Skeletal muscle cell (primary cell): ENCODE data around the gene BHLHE41.

DNA sequence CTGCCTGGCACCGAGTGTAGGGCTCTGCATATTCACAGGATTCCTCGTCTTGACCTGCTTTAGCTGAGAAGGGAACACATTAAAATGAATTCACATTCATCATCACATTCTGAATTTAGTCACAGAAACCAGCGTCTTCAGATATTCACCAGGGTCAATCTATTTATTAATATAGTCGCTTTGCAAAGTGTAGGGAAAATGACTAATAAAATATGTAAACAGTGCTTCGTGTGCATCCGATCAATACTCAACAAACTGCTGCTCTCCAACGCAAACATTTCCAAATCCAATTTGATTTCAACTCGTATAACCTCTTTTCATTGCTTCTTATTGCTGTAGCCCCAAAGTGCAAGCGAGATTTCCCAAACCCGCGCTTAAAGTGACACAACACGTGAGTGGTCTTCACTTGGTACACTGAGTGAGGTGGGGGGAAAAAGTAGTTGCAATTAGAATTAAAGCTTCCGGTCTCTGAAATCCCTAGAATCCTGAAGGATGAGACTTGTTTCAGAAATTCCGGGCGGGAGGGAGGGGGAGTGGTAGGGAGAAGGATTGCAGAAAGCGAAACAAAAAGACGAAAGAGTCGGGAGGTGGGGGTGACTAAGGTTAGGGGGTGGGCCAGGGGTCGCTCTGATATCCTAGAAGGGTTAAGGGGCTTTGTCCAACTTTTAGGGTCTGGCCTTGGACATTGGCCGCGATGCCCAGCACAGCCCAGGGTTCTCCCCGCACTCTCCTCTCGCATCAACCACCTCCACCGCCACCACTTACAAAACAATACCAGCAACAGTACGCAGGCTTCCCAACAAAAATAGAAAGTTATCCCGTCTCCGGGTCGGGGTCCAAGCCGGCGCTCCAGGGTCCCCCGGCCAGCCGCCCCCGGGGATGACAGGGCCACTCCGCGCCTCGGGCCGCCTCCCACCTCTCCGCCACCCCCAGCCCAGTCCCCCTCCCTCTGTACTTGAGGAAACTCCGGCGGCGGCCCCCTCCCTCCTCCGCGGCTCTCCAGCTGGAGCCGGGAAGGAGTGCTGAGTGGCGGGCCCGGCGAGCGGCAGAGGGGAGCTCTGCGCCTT, 387.4 kb downstream of the BCAT1 start:
- RRBS = under 1% methylated on average over 11 of the region's 49 CpGs

DNA sequence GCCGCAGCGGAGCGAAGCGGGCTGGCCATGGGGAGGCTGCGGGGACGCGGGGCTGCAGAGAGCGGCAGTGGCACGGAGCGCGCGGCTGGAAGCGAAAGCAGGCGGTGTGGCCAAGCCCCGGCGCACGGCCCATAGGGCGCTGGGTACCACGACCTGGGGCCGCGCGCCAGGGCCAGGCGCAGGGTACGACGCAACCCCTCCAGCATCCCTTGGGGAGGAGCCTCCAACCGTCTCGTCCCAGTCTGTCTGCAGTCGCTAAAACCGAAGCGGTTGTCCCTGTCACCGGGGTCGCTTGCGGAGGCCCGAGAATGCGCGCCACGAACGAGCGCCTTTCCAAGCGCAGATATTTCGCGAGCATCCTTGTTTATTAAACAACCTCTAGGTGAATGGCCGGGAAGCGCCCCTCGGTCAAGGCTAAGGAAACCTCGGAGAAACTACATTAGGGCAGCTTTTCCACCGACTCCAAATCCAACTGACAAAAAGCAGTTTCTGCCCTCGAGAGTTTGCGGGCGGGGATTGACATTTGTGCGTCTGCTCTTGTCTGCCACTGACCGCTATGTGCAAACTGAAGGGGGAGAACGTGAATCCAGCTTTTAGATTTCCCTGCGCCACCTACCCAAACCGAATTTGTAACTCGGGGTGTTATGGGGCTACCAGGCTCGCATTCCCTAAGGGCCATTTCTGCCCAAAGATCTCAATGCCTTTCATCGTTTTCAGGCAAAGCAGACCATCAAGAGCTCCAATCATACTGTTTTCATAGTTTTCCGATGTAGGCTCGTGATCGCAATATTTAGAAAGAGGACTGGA, 45.7 kb downstream of the BCAT1 start:
- RRBS = no CpG with 5 or more reads among the region's 61 CpGs

DNA sequence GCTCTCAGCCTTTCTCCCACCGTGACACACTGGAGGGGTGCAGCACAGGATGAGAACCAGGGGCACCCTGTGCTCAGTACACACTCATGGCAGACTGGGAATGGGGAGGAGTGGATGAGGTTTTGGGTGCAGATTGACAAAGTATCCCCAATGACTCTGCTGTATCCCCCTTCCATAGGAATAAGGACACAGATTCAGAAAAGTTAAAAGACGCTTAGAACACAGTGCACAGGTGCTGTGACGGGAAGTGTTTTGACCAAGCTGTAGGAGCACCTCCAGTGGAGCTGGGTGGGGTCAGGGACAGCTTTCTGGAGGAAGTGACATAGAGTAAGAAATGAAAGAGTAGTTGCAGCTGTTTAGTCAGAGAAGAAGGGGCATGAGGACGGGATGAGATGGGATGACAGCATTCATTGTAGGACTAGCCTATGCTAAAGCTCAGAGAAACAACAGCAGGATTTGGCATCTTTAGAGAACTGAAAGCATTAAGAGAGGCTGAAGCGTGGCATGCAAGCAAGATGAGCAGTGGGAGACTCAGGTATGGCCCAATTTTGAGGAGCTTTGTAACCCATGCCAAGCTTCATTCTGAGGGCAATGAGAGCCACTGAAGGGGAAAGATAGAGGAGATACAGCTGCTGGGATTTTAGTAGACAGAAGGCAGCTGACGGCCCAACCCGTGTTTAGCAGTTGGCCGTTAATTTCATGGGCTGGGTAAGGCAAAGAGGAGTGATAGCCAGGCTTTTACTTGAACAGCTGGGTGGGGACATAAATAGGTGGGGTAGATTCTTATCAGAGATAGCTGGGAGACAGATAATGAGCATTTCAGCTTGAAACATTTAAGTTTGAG, 131.7 kb upstream of the KRAS start:
- RRBS = no CpG with 5 or more reads among the region's 8 CpGs

- RRBS = no CpG with 5 or more reads among the region's 4 CpGs
Measured at GRCh38 chr12:25384197-25384395, 133.4 kb upstream of the KRAS start.

- RRBS = no CpG with 5 or more reads among the region's 5 CpGs
Measured at GRCh38 chr12:25692485-25692998, 139.5 kb upstream of the LMNTD1 start.

- RRBS = under 1% methylated on average over 15 of the region's 62 CpGs
Measured at GRCh38 chr12:25959056-25960022, 857 bp downstream of the RASSF8 start.

GRCh38 chr12:26124836-26125775, at the start of gene BHLHE41:
Gene BHLHE41 (minus strand): TSS chr12:26125037.
- RRBS = under 1% methylated on average over 27 of the region's 67 CpGs

- RRBS = no CpG with 5 or more reads among the region's 6 CpGs
Measured at GRCh38 chr12:26156626-26157006, 31.8 kb upstream of the BHLHE41 start.

DNA sequence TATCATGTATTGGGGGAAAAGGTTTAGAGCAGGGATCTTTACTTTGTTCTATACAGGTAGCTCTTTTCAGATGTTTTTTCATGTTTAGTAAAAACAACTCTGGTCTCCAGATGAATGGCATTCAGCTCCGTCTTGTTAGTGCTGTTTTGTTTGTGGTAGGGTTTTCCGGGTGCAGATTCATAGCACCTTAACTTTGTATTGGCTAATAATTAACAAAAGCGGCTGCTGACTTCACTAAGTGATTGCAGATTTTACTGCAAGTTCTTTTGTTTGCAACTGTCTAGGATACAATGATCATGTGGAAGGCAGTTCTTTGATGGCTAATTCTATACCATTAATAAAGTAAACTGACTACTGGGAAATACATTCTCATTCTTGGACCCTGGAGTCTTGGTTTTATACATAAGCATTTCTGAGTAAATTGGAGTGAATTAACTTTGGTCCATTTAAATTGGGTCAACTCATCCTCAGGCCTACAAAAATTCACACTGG, 32.2 kb upstream of the BHLHE41 start:
- RRBS = no CpG with 5 or more reads among the region's 3 CpGs

DNA sequence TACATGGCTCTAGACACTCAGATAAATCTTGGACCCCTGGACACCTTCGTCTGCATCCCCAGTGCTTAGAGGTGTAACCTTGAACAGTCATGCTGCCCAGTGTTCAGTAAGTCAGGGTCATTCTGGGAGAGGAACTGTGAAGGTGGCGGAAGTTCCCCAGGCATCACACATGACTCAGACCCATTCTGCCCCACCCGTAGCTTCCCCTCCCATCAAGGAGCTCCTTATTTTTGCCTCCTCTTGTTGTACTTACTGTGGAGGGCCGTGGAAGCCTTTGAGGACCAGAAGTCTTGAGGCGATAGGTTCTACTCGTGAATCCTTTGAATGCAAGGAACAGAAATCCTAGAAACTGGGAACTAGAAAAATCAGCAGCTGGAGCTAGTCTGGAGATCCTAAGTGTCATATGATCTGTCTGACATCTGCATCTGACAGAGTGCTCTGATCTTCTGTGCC, 18.0 kb upstream of the SSPN start:
- RRBS = no CpG with 5 or more reads among the region's 6 CpGs

- RRBS = no CpG with 5 or more reads among the region's 5 CpGs
Measured at GRCh38 chr12:26298963-26299384, 103.6 kb downstream of the SSPN start.

DNA sequence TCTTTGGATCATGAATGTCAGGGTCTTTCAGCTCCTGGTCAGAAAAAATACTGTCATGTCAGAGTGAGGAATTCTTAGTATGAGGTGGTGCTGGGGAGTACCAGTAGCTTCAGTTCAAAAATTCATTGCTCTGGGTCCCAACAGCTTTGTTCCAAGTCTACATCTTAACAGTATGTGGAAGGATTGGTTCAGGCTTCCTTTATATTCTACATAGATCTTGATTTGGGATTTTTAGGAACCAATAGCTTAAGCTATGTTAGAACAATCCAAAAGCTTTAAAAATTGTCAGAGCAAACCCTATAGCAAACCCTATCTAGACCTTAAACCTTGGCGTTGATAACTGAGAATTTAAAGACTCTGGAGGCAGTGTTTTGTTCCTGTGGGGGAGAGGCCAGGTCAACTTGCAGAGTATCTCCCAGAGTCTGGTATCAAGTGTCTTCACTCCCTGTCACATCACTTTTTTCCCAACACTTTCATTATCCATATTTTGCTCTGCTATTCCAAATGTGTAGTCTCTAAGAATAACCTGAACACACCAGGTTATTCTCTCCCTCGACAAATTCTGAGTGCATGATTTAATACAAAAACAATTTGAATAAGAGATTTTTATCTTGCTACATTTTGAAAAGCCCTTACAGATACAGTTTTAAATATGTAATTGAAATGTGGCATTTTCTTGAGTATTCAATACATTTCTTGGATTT, 142.5 kb downstream of the SSPN start:
- RRBS = no CpG with 5 or more reads among the region's 2 CpGs

- RRBS = no CpG with 5 or more reads among the region's 1 CpG
Measured at GRCh38 chr12:26473324-26473618, 277.9 kb downstream of the SSPN start.

DNA sequence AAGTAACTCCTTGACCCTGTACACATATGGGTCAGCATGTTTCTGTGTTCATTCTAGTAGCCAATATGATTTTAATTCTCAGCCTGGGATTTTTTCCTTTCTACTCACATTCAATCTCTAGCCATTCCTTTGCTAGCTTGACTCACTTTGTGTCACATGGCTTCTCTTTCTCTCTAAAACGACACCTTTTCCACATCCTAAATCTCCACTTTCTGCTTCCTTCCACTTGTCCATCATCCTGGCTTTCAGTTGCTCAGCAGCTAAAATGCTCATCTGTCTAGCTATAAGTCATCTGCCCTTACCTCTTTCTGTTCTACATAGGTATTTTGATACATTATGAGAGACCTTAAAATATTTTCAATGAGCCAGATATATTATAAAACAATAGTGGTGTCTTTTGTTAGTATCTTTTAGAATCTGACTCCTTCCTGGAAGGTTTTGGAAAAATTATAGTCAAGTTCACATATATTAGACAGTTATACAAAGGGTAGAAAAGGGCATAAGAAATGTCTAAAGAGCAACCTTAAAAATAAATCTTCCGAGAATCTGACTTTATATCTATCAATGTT, 278.3 kb downstream of the SSPN start:
- RRBS = no CpG with 5 or more reads among the region's 2 CpGs

- RRBS = no CpG with 5 or more reads among the region's 1 CpG
Measured at GRCh38 chr12:26525830-26526316, 307.1 kb downstream of the ITPR2 start.

DNA sequence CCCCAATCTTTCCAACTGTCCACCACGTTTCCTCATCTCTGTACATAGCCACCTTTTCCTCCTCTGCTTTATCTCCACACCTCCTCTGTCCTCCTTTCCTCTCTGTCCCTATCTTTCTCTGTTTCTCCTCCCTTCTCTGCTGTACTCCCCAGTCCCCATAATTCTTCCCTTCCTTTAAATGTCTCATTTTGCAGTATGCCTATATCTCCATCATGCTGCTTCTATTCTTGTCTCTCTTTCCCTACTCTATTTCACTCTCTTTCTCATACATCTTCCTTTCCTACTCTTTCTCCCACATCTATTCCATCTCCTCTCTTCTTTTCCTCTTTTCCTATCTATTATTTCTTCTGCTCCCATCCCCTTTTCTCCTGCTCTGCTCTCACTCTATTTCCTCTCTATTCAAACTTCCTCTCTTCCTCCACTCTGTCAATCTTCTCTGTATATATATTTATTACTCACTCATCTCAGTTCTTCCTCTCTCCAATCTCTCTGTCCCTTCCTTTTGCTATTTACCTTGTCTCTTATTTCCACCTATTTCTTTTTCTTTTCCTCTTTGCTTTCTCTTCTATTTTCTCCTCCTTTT, 232.5 kb downstream of the ITPR2 start:
- RRBS = no CpG with 5 or more reads among the region's 1 CpG

DNA sequence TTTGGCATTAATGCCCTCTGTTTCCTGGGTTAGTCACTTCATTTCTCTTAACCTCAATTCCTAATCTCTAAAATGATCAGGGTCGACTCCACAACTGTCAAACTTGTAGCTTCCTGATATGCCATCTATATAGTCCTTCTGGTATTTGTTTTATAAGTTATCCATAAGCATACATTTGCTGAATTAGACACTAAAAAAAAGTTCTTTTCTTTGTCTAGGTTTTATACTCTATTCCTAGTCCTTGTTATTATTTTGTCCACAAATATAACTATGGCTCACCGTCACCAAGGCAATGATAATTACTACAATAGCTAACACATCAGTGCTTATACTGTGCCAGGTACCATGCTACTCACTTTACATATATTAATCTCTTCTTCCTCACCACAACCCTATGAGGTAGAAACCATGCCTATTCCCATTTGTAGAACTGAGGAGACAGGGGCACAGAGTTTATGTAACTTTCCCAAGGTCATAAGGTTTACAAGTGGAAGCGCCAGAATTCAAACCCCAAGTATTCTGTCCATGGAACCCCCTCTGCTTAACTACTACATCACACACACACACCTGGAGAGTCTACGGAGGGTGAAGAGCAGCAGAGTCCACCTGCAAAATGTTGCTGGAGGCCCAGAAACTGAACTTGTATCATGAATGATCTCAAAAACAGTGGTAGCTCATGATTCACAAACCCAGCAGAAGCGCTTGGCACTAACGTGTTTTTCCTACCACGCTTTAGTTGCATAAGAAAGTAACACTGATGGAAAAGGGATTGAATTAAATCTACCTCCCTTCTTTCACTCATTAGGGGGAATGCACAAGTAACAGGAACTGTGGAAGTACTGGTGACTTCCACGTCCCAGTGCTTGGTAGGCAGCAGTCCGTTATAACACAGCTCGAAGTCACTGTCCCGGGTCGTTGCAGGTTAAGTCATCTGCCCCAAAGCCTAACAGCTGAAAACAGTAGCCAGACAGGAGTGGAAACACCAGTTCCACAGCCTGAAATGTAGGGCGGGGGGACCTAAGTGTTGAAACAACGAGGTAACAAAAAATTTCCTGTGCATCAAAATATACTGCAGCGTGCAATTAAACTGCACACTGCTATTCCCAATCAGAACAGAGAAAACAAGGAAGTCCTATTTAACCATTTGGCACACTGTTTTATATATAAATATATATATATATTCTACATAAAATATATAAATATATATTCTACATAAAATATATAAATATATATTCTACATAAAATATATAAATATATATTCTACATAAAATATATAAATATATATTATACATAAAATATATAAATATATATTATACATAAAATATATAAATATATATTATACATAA, 2.0 kb downstream of the ITPR2 start:
- RRBS = no CpG with 5 or more reads among the region's 15 CpGs

DNA sequence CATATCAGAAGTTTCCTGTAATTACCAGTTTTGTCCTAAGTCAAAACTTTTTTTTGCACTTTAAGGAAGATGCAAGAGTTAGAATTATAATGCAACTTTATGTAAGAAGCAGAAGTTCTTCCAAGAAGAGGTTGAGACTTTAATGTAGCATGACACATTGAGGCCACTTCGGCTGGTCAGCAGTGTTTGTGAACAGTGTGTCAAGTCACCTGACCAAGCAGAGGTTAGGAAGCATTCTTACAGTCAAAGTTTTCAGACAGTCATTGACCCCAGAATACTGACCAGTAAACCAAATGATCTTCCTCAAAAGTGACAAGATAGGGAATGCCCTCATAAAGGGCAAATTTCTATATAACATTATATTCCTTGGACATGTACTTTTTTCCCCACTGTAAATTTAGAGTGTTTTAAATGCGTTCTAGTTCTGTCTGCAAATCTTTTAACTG, 15.2 kb downstream of the FGFR1OP2 start:
- RRBS = no CpG with 5 or more reads among the region's 2 CpGs

DNA sequence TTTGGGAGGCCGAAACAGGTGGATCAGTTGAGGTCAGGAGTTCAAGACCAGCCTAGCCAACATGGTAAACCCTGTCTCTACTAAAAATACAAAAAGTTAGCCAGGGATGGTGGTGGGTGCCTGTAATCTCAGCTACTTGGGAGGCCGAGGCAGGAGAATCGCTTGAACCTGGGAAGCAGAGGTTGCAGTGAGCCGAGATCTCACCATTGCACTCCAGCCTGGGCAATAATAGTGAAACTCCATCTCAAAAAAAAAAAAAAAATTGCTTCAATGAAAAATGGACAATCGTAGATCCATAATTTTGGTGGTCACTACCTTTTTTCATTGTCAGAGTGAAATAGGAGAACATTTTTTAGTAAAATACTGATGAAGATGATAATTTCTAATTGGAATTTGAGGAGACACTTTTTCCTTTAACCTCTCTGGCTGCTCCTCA, 29.2 kb downstream of the FGFR1OP2 start:
- RRBS = no CpG with 5 or more reads among the region's 5 CpGs